Placental pericyte (primary cell): ENCODE measurements around a stretch of chr14.

DNA sequence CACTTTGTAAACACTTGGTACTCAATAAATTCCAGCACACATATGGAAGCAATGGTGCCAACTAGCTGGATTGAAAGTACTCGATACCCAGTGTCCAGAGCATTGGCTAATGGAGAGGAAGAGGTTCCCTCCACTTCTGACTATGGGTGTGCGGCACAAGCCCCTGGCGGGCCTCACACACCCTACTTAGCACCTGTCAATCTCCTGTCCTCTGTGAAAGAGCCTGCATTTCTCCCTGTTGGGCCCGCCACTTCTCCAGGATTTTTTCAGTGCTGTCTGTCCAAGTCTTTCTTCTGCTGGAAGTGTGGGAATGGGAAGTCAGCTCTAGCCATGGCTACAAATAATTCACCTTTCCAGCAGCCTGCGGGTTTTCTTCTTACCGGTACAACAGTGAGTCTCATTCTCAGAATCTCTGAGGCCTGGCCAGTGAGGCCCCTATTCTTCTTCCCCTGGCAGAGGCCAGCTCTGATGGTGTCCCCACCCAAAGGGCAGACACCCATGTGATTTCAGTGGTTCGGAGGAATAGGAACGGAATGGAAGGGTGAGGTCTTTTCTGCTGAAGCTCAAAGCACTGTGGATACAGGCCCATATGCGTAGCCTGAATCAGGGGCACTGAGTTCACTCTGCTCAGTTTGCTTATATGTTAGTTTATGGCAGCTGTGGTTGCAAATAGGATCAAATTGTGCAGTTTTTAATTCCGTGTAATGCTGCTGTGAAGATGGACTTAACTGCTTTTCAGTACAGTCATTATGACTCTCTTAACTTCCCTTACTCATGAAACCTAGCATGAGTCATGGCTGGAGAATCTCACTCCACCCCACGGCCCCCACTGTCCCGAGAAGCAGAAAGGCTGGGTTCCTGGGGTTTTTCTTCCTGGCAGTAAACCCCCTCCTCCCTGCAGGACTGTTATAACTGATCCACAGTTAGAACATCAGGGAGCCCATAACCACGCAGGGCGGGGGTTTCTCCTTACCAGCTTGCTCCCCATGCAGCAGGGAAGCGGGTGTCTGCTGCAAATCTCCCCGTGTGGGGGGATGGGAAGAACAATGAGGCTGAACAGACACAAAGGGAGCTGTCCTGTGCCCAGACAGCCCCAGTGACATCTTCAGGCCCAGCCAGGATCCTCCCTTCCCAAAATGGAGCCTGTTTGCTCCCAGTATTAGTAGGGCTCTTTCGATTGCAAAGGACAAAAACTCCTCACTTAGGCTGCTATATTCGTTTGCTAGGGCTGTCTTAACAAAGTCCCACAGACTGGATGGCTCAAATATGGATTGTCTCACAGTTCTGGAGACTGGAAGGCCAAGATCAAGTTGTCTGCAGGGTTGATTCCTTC lies 122.6 kb downstream of the SLC38A6 start:
- CAGE, long polyA plus RNA, result no peak

GRCh38 chr14:61145119-61145916 lies 135.8 kb downstream of the TMEM30B start:
- CAGE, long polyA plus RNA, result no peak

DNA sequence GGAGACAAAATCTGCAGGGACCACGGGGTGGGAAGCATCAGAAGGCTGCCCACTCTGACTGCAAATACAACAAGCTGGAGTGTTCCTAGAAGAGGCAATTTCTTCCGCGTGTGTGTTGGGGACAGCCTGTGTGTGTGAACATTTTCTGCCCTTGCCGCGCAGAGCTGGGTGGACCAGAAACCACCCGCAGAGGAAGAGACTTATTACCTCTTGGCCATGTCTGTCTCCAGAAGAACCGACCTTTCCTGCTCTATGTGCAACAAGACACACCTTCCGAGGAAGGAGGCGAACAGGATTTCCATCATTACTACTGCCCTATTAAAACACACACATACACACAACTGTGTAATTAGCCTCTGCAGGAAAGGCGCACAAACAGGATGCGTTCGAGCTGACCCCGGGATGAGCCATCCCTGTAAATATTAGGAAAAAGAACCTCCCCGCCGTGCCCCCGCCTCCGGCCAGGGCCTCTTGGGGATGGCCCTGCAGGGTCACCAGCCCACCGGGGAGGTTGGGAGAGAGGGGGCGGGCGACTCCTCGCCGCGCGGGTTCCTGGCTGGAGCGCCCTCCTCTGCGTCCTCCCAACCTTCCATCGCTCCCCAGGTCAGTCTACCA lies 550 bp upstream of the PRKCH start:
- CAGE, long polyA plus RNA, result no peak

- CAGE, long polyA plus RNA, result no peak
Observed at GRCh38 chr14:61341190-61341668, 19.9 kb downstream of the PRKCH start.

DNA sequence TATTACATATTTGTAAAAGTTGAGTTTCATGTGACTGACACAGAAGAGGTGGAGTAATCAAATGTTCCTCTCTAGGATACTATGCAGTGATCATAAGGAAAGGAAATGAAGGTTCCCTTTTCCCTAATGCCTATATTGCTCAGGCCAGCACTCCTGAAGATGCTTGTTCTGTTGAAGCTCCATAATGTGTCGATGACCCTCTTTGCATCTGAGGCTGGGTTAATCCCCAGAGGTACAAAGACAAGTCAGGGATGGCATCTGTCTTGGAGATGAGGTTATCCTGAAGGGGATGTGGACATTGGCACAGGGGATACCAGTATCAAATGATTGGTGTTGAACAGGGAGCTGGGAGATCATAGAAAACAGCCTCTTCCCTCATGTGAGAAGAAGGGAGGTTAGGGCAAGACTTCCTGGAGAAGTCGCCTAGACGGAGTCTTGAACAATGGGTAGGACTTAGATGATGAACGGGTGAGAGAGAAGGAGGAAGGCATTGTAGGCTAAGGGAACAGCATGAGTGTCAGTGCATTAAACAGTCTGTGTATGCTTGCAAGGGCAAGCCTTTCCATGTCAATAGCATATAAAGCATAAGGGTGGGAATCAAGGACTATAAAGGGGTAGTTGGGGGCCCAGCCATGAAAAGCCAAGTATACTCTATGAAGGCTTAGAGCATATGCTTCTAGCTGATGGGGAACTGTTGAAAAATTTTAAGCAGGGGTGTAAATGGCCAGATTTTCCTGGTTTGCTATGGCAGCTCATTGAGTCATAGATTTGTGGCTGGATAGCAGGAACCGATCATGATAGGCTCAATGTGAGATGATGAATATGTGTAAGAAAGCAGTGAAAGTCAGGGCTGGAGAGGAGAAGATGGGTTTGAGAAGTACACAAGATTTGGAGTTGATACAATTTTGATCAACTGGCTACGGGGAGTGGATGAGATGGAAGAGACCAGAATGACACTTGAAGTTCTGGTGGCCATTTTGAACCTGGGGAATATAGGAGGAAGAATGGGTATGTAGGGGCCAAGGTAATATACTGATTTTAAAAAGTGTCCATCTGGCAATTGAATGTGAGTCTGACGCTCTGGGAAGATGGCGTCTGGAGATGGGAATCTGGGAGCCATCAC lies 41.5 kb downstream of the PRKCH start:
- CAGE, long polyA plus RNA, result no peak

DNA sequence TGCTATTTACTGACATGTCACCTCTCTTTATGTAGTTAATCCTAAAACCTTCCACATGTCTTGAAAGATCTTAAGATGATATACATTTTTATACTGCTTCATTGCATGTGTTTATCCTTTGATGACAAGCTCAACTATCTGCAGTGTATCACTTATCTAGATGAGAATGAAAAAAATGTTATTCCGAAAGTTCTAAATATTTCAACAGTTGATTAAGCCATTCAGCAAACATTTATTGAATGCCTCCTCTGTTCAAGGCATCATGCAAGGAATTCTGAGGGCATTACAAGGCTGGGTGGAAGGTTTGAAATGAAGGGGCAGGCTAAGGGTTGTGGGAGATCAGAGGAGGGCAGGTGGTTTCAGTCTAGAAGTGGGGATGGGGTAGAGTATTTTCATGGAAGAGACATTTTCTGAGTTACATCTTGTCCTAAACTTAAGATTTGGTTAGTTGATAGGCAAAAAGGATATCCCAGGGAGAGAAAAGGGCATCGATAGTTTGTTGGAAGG lies 126.9 kb downstream of the PRKCH start:
- CAGE, long polyA plus RNA, result no peak

- CAGE, long polyA plus RNA, result no peak
Observed at GRCh38 chr14:61471456-61471969, 150.1 kb downstream of the PRKCH start.

DNA sequence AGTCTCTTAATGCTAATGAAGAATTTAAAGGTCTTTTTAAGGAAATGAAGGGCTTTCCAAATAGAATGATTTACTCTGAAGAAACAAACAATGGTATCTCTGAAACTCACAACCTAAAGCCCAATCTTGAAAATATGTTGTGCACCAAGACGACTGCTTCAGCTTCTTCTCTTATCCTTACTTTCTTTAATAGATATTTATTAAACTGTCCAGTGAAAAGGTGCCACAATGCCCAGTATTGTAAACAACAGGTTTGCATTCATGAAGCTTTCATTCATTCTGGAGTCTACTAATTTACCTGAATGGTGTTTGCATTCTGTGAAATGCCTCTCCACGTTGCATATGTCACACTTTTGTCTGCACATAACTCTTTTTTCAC lies 145.1 kb upstream of the HIF1A start:
- CAGE, long polyA plus RNA, result no peak

GRCh38 chr14:61598953-61599444 lies 96.3 kb upstream of the HIF1A start:
- CAGE, long polyA plus RNA, result no peak

GRCh38 chr14:61696753-61697421 lies 1.6 kb downstream of the HIF1A start:
- CAGE, long polyA plus RNA, result no peak

- CAGE, long polyA plus RNA, result no peak
Observed at GRCh38 chr14:61698014-61698491, 2.7 kb downstream of the HIF1A start.

GRCh38 chr14:61698492-61699620 lies 3.5 kb downstream of the HIF1A start:
- CAGE, long polyA plus RNA, result no peak

DNA sequence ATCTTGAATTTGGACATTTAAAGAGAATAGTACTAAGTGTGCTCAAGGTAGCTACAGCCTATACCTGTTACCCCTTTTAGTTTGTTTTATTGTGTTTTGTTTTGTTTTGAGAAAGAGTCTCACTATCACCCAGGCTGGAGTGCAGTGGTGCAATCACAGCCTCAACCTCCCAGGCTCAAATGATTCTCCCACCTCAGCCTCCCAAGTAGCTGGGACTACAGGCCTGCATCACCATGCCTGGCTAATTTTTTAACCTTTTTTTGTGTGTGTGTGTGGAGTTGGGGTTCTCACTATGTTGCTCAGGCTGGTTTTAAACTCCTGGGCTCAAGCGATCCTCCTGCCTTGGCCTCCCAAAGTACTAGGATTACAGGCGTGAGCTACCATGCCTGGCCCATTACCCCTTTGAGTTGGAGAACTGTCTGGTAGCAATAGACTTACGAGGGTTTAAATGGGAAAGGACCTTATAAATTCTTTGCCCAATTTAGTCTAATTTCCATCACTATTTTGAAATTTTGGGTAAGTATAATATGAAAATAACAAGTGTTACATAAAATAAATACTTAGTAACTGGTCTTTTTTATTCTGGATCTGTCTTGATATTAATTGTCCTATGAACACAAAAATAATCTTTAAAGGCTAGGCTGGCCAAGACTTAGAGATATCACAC lies 23.4 kb upstream of the SNAPC1 start:
- CAGE, long polyA plus RNA, result no peak

- CAGE, long polyA plus RNA, result no peak
Observed at GRCh38 chr14:61839223-61839919, 26.9 kb downstream of the SYT16 start.

- CAGE, long polyA plus RNA, result no peak
Observed at GRCh38 chr14:61864267-61865255, 52.1 kb downstream of the SYT16 start.

- CAGE, long polyA plus RNA, result no peak
Observed at GRCh38 chr14:63094457-63094701, 49.1 kb upstream of the KCNH5 start.

GRCh38 chr14:63480683-63481193 lies 62.4 kb downstream of the PPP2R5E start:
- CAGE, long polyA plus RNA, result no peak

GRCh38 chr14:63541988-63542377 lies 1.2 kb downstream of the PPP2R5E start:
- CAGE, long polyA plus RNA, result no peak

DNA sequence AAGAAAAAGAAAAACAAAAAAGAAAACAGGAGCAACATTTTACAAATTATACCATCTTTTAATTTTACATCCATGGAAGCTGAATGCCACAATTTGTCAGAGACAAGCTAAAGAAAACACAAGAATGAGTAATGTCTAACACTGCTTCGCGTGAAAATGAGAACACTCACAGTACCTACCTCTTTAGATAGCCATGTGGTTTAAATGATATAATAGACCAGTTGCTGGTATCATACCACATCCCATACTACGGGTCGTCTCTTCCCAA lies 617 bp downstream of the WDR89 start:
- CAGE, long polyA plus RNA, result no peak

DNA sequence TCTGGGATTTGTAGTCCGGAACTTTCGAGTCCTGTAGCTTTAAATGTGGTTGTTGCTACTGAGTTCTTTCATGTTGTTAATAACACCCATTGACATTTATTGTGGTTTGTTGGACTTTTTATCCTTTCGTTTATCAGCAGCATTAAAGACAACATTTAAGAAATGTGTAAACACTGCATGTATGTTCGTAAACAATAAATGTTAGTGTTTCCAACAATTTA lies 719 bp upstream of the WDR89 start:
- CAGE, long polyA plus RNA, result no peak